Mononuclear cell (primary cell): ENCODE measurements around the gene C1orf21.

GRCh38 chr1:182883936-182884160 lies 44.7 kb downstream of the DHX9 start:
- RRBS, result no CpG with 5 or more reads among the region's 4 CpGs

- RRBS, result no CpG with 5 or more reads among the region's 9 CpGs
These were observed 49.6 kb downstream of the DHX9 start for GRCh38 chr1:182888436-182889386.

DNA sequence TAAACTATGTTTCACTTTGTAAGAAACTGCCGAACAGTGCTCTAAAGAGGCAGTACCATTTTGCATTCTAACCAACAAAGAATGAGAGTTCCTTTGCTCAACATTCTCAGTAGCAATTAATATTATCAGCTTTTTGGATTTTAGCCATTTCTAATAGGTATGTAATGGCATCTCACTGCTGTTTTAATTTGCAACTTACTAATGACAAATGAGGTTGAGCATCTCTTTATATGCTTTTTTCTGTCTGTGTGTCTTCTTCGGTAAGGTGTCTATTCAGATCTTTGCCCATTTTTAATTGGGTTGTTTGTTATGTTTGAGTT lies 18.8 kb downstream of the SHCBP1L start:
- RRBS, result no CpG with 5 or more reads among the region's 2 CpGs

- RRBS, result no CpG with 5 or more reads among the region's 3 CpGs
These were observed 73.7 kb downstream of the LAMC1 start for GRCh38 chr1:183096876-183097392.

DNA sequence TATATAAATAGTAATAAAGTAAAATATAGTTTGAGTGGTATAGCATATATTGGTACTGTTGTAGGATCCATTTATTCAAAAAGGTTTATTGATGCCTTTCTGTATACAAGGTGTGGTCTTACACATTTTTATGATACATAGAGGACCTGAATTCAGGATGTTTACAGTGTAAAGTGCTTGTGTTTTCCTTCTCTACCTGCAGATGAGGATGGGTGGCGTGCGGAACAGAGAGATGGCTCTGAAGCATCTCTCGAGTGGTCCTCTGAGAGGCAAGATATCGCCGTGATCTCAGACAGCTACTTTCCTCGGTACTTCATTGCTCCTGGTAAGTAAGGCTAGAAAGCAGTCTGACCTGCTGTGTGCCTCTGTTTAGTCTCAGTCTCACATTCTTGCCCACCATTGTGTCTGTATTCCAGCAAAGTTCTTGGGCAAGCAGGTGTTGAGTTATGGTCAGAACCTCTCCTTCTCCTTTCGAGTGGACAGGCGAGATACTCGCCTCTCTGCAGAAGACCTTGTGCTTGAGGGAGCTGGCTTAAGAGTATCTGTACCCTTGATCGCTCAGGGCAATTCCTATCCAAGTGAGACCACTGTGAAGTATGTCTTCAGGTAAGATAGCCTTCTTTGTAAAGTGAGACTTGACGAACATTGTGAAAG lies 68.8 kb upstream of the LAMC2 start:
- RRBS, result no CpG with 5 or more reads among the region's 11 CpGs

- RRBS, result no CpG with 5 or more reads among the region's 7 CpGs
These were observed 51.3 kb upstream of the LAMC2 start for GRCh38 chr1:183134534-183135457.

DNA sequence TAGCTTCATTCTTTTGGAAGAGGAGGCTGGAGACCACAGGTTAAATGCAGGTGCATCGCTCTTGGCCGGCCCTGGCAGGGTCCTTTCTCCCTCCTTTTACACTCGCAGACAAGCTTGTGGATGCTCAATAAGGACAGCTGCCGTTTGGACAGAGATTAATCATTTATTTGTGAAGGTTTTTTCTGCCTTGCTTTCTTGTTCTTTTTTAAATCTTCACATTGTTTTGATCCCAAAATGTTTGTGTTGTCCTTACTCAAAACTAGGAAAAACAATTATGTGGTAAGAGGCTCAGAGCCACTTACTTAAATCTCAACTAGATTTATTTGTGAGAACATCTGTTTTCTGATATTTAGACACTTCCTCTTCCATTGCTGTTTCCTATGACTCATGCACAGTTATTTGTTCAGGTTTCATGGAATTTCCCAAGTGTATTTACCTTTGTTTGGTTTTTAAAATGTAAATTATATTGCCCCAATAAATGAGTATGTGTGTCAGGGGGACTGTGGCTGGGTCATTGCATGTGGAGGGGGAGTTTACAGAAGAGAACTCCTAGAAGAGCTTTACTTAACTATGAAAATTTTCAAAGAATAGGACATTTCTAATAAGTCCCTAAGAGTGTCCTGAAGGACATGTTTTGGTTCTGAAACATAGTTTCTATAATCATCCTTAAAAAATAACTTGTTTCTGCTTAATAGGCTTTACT lies 46.5 kb upstream of the LAMC2 start:
- RRBS, result no CpG with 5 or more reads among the region's 4 CpGs

DNA sequence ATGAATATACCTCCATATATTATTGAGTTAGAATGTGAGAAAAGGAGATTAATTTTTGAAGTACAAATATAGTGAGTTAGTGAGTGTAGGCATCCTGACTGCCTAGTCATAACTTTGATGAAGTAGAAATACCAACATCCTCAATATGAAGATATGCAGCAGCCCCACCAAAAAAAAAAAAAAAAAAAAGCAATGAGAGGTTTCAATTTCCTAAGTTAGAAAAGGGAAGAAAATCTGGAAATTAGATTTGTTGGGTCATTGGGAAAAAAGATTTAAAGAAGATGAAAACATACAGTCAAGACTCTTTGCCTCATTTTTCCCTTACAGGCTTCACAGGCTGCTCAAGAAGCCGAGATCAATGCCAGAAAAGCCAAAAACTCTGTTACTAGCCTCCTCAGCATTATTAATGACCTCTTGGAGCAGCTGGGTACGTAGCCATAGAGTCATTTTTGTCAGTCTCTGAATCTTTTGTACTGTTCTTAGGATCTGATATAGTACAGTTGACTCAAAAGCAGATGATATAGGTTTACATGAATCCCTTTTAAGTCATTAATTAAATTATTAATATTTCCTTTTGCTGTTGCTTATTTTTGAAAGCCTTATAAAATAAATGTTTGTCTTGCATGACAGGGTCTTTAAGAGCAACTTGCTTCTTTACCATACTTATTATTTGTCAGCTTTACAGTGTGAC lies 45.8 kb upstream of the LAMC2 start:
- RRBS, result no CpG with 5 or more reads among the region's 2 CpGs

DNA sequence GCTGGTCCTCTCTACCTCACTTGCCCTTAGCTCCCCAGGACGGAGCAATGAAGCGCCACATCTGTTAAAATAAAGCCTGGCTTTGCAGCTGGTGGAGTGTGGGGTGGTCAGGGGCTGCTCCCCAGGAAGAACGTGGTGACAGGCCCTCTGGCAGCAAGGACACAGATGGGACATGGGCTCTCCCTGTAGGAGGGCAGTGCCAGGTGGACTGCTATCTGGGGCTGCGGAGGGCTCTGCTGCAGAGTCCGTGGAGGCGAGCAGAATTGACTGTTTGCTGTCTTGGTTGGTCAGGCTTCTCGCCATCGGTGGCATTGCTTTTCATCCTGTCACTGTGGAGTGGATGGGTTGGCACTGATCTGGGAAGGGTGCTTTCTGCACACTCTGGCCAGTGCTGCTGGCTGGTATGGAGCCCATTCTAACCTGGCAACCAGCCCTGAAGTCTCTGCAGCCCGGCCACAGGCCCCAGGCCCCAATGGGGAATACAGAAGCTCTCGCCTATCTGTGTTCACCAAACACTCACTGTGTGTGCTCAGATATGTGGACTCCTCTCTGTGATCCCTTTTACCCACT lies 103.0 kb downstream of the LAMC2 start:
- RRBS, result no CpG with 5 or more reads among the region's 10 CpGs

DNA sequence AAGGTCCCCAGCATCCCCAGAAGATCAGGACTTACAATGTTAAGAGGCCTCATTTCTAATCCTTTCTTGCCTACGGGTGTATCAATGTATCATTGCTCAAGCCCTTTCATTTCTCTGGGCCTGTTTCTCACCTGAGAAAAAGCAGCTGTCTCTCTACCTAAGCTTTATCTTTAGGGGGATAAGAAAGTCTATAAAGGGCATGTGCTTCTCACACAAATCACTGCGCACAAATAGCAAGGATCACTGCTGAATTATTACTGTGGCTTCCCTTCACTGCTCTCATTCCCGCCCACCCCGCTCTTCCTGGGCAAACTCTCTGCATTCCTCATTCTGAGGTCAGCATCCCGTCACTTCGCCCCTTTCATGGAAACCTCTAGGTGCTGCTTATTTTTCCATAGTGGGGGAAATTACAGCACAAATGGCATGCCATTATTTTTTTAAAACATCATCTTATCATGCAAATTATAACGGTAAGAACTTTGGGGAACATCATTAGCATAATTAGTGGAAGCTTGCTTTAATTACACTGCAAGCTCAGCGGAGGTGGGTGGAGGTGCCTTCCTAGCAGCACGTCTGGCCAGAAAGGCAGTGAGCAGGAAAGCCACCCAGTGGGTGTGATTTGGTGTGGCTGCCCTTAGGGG lies 105.7 kb downstream of the LAMC2 start:
- RRBS, result no CpG with 5 or more reads among the region's 9 CpGs

DNA sequence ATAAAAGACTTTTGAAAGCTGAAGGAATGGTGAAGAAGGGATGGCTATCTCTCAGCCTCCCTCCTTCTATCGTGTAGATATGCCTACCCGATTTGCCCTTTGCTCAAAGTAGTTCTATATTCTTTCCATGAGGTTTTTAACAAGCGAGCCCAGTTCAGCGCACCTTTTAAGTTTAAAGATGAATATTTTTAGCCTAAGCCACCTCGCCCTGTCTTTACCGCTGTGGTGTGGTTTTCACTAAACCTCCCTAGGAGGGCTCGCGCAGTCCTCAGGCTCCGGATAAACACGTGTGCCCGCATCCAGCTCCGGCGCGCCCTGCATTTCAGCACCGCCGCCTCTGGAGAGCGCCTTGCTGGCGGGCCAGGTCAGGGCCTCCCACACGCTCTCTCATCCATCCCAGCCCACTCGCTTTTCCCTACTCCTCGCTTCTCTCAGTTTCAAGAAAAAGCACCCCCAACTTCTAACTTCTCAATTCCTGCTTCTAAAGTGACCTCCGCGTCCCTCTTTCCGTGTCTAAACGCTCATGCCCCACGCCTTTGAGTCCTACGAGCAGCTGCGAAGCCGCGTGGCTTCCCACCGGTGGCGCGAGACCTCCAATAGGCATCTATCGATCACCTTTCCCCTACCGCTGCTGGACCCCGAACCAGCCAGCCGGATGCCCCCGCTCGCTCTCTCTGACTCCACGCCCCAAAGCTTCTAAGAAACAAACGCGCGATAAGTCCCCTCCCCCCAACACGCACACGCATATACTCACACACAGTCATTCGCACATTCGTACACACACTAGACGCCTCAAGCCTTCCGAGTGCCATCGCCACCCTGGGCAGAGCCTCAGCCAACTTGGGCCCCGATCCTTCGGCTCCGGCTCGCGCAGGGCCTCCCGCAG lies 1.3 kb downstream of the NMNAT2 start:
- RRBS, result 11% methylated on average over 7 of the region's 56 CpGs

DNA sequence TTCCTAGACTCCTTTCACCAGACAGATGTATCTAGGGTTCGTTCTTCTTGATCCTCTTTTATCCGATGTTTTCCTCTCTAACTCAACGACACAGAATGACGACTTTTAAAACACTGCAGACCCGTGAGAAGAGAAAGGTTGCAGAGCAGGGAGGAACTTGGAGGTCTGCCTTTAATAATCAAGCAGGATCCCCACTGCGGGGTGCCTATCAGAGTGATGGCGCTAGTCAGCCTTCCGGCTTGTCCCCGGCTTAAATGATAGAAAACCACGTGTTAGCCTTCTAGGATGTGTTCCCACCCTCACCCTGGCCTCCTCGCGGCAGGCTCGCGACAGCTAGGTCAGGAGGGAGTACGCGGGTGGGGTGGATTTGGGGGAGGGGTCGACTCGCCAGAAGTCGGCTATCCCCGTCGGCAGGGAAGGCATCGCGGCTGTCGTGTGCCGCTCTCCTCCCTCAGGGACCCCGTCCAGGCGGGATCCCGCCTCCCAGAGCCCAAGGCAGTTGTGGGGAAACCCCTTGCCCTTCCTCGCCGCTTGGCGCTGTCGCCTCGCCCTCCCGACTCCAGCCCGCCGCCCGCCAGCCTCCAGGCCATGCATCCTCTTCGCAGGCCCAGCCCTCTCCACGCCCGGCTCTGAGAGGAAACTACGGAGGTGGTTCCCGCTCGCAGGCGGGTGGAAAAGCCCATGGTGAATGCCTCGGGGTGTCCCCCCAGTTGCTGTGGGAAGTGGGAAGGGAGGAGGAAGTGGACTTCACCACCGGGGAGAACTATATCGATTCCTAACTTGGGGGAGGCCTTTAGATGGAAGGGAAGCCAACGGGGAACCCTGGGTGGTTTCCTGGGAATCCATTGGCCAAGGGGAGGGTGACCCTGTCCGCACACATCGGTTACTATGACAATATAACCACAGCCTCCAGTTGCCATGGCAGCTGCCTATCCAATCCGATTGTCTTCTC lies 1.1 kb upstream of the SMG7 start:
- RRBS, result 0% methylated on average over 4 of the region's 51 CpGs

GRCh38 chr1:183699443-183700127 lies 46.5 kb upstream of the APOBEC4 start:
- RRBS, result no CpG with 5 or more reads among the region's 4 CpGs

DNA sequence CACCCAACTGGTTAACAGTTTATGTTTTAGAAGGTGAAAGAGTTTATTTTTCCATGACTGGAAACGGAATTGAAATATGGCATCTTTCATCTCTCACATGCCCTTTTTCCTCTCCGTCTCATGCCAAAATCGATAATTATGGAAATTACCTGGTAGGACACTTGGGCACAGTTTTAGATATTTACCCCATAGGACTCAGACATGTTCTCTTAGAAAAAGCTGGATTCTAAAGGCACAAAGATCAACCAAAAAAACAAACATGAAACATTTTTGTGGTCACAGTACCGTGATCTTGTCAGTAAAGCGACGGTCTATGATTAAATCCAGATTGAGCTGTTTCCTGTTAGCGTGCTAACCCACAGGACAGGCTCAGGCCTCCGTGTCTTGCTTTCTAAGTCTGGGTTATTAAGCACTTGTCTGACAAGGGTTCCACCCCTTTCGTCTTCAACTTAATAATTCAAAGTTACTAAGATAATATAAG lies 37.5 kb downstream of the RGL1 start:
- RRBS, result no CpG with 5 or more reads among the region's 9 CpGs

DNA sequence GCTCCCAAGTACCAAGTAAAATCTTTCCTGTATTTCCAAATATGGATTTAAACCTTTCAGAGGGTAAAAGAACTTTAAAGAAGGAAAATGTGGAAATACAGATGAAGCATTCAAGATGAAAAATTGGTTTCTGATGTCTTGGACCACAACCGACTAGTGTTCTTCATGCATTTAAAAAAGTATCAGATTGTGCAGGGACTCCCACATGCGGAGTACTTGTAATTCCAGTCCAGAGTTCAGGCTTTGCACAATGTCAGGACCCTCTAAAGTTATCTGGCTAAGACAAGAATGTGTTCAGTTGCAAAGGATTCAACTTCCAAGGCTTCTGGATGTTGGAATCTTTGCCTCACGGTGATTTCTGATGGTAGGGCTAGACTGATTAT lies 66.7 kb downstream of the RGL1 start:
- RRBS, result no CpG with 5 or more reads among the region's 3 CpGs

- RRBS, result no CpG with 5 or more reads among the region's 5 CpGs
These were observed 76.9 kb downstream of the RGL1 start for GRCh38 chr1:183881738-183882281.

GRCh38 chr1:183932222-183932858 lies 105.2 kb downstream of the COLGALT2 start:
- RRBS, result 100% methylated on average over 2 of the region's 19 CpGs

- RRBS, result no CpG with 5 or more reads among the region's 1 CpG
These were observed 2.6 kb downstream of the COLGALT2 start for GRCh38 chr1:184035035-184035238.

- RRBS, result 2% methylated on average over 38 of the region's 83 CpGs
These were observed at the start of gene C1orf21 for GRCh38 chr1:184386611-184387424. Gene C1orf21, plus strand, starts transcription at chr1:184387029.

DNA sequence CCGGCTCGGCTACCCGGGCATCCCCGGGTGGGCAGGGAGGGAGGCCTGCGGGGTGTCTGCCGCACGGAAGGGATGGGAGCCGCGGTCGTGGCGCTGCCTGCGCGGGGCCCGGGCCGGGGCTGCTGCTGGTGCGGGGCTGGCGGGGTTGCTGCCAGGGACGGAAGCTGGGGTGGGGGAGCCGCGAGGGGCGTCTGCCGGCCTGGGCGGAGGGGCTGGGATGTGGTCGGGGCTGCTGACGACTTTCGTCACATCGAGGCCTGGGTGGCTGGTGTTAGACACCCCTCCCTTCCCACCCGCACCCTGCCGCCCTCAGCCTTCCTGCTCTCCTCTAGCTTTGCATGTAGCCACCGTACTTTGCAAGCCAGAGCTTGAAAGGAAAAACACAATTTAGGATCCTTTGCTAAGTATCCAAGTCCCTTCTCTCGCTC lies 610 bp downstream of the C1orf21 start:
- RRBS, result 2% methylated on average over 16 of the region's 31 CpGs